Neural progenitor cell (in vitro differentiated cells): ENCODE data around the genes LIPH and DGKG.

- RAMPAGE, long total RNA = no peak
Measured at GRCh38 chr3:185552389-185552953, at the start of gene LIPH. Gene LIPH, minus strand, starts transcription at chr3:185552588.

GRCh38 chr3:185600284-185600955 is 14.3 kb downstream of the SENP2 start:
- RAMPAGE, long total RNA = no peak

DNA sequence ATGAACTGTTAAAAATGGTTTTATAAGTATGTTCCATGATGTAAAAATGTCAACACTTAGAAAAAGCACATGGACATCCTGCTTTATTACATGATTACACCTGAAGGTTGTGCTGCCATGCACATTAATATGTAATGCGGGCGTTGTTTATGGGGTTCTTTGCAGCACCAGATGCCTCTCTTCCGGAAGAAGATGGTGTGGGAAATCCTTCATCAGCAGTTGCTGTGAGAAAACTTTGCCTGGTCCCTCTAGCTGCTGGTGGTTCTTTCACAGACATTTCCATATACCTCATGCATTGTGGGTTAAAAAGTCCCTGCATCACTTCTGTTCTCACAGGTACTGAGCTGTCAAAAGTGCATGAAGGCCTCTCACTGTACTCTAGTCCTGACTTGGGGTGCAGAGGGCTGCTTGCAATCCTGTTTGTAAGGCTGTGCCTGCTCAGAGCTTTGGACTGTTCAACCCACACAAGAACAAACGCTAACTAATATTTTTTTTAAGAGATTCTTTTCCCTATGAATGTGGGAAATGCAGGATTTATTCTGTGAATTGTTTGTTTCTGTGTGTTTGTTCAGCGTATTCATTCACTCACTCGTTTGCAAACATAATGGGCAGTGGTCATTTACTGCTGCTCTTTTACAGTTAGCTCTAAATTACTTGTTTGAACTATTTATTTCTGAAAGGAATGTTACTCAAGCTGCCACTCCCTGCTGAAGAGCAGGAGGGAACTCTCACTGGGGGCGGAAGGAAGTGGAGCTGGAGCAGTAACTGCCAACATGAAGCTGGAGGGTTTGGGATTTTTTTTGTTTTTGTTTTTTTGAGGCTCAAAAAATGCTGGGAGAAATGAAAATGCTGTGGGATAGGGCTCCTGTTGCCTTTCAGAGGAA is 43.8 kb downstream of the SENP2 start:
- RAMPAGE, long total RNA = no peak

DNA sequence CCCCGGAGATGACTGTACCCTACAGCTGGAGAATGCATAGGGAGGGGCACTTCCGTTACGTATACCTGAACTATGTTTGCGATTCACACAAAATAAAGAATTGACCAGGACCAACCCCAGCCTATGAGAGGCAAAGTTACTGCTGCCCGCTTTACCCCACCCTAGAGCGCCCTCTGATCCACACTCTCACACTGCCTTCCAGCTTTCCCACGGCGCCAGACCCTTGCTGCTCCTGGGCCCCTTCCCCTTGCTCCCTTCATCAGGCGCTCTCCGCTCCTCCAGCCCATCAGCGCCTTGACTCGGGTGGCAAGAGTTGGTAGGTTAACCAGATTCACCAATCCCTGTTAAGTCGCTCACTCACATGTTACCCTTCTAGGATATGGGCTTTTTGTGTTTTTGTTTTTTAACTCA is 96.8 kb downstream of the IGF2BP2 start:
- RAMPAGE, long total RNA = no peak

GRCh38 chr3:185745369-185746047 is 79.3 kb downstream of the IGF2BP2 start:
- RAMPAGE, long total RNA = no peak

DNA sequence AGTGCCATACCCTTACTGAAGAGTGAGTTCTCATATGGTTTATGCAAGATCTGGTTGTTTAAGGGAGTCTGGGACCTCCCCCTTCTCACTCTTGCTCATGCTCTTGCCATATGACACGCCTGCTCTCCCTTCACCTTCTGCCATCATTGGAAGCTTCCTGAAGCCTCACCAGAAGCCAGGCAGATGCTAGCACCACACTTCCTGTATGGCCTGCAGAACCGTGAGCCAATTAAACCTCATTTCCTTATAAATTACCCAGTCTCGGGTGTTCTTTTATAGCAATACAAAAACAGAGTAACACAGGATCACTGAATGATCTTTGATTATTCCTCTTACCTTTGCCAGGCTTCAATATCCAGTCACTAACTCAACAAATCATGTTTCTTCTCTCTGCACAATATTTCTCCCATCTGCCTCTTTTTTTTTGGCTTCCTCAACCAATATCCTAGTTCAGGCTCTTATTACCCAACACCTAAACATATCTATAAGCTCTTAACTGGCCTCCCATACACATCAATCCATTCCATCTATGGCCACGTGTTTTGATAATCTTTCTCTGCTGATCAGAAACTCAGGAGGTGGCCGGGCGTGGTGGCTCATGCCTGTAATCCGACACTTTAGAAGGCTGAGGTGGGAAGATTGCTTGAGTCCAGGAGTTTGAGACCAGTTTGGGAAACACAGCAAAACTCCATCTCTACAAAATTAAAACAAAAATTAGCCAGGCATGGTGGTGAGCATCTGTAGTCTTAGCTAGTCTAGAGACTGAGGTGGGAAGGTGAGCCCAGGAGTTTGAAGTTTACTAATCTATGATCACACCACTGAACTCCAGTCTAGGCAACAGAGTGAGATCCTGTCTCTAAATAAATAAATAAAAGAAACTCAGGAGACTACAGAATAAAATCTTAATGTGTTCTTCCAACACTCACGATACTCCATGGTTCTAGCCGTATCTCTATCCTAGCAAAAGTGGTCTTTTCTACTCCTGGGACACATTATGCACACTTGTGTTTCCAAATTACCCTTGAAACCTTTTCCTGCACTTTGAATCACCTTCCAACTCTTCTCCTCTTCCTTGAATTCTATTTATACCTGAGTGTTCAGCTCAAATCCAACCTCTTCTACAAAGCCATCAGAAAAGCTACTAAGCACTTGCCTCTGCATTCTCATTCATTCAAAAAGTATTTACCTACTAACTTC is 68.3 kb downstream of the IGF2BP2 start:
- RAMPAGE, long total RNA = no peak

DNA sequence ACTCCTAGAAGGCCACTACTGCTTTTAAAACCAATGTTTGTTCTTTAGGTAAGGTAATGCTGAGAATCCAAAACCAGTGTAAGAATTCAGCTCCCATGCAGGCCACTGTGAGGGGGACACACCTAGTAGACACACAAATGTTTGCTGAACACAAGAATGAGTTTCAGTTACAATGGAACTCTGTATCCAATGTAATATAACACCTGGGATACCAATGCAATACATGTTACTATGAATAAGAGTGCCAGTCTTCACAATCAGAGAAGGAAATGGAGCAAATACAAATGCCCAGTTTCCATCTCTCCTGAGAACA is 65.9 kb downstream of the IGF2BP2 start:
- RAMPAGE, long total RNA = no peak

DNA sequence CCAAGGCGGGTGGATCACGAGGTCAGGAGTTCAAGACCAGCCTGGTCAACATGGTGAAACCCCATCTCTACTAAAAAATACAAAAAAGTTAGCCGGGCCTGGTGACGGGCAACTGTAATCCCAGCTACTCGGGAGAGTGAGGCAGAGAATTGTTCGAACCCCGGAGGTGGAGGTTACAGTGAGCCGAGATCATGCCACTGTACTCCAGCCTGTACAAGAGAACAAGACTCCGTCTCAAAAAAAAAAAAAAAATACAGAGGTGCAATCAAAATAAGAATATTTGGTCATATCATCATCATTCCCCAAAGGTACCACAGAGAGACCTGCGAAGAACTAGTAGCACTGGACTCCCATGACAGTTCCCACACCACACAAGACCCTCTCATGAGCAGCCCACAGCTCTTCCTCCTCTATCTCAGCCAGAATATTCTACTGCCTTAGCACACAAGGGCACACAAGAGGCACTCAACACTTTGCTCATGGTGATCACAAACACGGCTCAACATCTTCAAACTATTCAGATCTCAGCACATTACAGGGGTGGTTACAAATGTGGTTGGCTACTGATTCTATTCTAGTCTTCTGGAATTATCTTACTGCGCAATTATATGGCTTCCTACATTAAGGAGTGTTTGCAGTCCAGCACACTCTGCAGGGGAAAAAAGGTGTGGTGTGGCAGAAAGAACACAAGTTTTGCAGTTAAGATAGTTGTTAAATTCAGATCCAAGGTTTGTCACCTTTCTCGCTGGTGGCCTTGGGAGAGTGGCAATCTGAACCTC is 32.1 kb downstream of the IGF2BP2 start:
- RAMPAGE, long total RNA = no peak

GRCh38 chr3:185822111-185822768 is 2.6 kb downstream of the IGF2BP2 start:
- RAMPAGE, long total RNA = no peak

DNA sequence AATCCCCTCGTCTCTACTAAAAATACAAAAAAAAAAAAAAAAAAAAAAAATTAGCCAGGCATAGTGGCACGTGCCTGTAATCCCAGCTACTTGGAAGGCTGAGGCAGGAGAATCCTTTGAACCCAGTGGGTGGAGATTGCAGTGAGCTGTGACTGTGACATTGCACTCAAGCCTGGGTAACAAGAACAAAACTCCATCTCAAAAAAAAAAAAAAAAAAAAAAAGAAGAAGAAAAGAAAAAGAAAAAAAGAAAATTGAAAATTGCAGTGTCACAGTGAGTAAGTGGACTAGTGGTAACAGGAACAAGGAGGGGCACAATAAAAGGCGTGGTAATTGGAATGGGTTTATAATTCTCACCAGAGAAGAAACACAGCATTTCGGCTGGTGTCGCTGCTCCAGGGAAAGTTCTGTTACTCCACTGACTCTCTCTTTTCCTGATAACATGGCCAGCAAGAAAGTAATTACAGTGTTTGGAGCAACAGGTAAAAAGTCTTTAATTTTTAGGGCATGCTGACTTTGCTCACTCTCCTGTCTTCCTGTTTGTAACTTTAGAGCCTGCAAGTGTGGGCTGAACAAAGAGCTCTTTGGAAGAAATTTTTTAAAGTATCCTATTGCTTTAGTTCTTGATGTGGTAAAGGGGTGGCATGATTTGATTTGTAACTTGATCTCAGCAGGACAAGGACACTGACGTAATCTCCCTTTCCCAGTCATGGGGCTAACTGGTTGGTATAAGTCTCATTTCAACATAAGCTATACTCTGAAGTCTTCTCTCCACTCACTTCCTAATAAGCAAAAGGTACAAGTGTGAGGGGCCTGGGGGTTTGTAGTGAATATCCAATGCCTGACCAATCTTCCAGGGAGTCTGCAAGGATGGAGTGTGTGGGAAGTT is 22.0 kb upstream of the TRA2B start:
- RAMPAGE, long total RNA = no peak

DNA sequence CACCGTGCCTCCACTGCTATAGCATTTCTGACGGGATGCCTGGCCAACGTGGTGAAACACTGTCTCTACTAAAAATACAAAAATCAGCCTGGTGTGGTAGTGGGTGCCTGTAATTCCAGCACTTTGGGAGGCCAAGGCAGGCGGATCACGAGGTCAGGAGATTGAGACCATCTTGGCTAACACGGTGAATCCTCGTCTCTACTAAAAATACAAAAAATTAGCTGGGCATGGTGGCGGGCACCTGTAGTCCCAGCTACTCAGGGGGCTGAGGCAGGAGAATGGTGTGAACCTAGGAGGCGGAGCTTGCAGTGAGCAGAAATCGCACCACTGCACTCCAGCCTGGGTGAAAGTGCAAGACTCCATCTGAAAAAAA is 36.0 kb upstream of the TRA2B start:
- RAMPAGE, long total RNA = no peak

DNA sequence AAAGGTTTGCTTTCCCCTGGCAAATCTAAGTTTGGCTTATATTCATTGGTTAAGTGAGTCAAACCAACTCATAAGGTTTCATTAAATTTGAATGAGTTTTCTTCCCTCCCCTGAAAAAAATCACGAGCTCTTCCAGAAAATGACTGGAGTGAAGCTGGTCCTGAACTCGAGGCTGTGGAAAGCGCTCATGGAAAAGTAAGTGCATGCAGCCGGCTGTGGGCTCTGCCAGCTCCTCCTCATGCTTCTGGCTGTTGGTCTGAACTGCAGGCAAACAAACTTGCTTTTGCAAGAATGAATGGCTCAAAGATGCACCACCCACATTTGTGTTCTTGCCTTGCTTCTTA is 6.3 kb downstream of the ETV5 start:
- RAMPAGE, long total RNA = no peak

DNA sequence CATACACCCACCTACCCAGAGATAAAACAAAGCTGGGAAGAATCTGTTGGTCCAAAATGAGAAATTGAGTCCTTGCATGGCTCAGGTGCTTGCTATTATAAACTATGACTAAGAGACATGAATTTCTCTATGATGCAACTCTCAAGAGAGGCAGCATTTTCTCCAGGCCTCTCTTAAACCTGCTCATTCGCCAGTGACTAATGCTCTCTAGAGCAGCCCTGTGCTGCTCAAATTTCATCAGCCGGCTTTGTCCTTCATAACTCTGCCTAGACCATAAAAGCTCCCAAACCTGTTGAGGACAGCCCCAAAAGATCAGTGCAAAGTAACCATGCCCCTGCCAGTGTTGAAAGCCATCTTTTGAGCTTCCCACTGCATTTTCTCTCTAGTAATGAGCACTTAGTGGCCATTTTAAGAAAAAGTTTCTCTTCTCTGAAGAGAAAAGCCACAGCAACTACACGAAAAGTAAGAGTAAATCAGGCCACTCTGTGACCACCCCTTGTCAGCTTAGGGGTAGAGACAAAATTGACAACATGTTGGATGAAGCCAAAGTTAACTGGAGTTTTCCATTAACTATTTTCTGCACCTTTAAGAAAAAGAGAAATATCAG is 4.8 kb downstream of the ETV5 start:
- RAMPAGE, long total RNA = no peak

- RAMPAGE, long total RNA = no peak
Measured at GRCh38 chr3:186193931-186194607, 85.2 kb upstream of the ETV5 start.

- RAMPAGE, long total RNA = no peak
Measured at GRCh38 chr3:186218934-186219537, 110.1 kb upstream of the ETV5 start.

- RAMPAGE, long total RNA = no peak
Measured at GRCh38 chr3:186360714-186361228, 1.3 kb downstream of the DGKG start.

DNA sequence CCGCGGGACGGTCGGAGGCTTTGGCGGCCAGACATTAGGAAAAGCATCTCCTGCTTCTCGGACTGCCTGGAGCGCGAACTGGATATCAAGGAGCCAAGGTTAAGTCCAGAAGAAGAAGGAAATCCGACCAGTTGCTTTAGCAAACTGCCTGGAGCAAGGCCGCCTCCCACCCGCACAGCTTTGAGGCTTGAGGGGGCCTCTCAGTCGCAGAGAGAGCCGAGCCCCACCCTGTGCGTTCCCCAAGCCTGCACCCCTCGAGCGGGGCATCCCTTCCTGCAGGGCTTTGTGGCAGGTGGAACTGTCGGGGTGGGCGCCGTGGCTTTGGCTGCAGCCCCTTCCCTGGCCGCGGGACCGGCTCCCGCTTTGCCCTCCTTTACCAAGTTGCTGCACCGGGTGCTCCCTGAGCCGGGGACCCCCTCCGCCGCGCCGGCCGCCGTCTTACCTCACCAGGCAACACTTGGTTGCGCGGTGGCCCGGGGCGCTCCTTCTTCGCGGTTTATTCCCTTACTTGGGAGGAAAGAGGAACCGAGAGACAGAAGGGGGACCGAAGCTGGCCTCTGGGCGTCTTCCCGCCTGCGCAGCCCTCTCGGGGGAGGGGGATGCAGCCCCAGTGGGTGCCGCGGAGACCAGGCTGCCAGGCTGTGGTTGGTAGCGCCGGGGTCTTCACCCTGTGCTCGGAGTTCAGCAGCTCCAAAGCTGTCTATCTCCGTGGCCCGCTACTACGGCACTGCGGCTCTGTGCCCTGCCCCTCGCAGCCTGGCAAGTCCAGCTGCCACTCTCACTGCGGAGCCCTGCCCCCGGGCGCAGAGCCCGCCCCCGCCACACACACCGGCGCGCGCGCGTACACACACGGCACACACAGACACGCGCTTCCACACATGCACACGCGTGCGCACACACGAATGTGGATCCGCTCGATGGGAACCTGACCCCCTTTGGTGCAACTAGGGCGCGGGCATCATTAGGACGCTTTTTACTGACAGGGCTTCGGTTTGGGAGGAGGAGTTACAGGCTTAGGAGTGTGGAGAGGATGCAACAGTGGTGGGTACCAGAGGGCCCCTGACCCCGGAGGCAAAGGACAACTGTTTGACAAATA is at the start of gene DGKG:
TSS of gene DGKG (minus strand) at position 731 of the 1,096 bp plus-strand sequence.
- RAMPAGE, long total RNA = no peak

DNA sequence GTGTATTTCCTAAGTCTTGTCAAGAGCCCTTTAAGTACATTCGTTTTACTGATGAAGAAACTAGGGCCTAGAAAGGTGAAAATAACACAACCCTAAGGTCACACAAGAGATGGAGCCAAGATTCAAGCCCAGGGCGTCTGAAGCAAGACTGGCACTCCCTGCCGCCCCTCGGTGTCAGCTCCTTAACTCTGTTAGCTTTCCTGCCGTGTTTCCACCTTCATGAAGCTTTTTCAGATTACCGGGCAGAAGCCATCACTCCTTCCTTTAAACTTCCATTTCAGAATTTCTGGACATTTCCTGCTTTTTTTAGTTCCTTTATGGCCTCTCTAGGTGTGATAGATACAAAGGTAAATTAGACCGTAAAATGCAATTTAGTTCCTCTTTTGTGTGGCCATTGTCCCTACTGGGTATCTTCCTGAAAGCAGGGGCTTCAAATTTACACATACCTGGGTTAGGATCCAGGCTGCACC is 595 bp upstream of the TBCCD1 start:
- RAMPAGE, long total RNA = no peak

DNA sequence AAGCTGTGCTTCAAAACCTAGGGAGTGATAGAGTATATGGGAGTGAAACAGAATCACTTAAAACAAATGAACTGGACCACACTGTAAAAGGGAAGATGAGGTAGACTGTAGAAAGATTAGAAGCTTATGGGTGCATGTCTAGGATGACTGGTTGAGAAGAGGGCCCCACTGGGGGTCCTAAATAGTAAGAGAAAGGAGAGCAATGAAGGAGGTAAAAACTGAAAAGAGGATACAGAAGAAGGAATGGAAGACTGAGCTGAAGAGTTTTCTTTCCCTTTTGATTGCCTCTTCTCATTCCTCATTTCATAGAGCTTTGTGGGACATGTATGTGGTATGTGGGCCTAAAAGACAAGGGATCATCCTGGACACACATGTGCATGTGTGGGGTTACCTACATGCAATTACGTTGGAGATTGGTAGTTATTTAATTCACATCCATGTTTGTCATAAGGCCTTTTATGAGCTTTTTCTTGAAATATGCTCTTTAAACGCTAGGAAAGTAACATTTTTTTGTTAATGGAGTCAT is 14.3 kb downstream of the DNAJB11 start:
- RAMPAGE, long total RNA = no peak

DNA sequence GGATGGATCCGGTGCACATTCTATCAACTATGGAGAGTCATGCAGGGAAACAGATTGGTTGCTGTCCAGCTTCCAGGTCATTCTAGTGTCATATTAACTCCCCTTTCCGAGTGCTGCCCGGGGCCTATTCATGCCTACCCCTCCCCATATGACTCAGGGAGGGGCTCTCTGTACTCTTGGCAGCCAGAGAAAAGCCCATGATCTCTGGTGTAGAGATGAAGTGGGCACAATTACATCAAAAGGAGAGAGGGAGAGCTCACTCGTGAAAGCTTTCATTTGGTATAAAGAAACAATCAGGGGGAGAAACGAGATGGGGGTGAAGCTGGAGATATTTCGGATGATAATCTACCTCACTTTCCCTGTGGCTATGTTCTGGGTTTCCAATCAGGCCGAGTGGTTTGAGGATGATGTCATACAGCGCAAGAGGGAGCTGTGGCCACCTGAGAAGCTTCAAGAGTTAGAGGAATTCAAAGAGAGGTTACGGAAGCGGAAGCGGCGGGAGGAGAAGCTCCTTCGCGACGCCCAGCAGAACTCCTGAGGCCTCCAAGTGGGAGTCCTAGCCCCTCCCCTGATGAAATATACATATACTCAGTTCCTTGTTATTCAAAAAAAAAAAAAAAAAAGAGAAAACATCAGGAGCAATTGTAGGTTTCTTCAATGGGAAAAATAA is 16.1 kb upstream of the AHSG start:
- RAMPAGE, long total RNA = no peak